Parietal lobe (tissue), 2 donors: ENCODE results near the gene TMEM97.

DNA sequence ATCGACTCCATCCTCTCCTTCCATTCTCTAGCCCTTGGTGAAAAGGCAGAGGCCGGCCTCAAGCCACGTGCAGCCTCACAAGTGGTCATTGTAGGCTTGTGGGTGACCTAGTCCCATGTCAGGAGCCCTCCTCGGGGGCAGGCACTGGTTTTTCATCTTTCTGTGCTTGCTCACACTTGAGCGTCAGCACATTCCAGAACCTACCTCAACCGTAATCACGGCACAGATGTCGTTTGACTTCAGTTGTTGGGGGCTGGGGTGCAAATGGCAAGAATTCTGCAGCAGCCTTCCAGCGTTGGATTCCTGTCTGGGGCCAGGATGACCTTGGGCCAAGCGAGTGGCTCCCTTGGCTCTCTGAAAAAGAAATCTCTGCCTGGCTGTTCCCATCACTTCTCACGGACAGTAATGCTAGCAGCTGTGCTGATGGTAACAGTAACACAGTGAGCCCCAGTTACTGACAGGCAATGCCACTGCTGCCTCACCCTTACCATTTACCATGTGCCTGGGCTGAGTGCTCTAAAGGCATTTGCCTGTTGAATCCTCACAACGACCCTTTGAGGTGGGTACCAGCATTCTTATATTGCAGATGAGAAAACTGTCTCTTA lies 46.4 kb downstream of the KSR1 start:
- RAMPAGE, long total RNA: no peak

- RAMPAGE, long total RNA: no peak
Measured at GRCh38 chr17:27805279-27805956, 5.1 kb upstream of the NOS2 start.

- RAMPAGE, long total RNA: no peak
Measured at GRCh38 chr17:28030223-28030770, 12.2 kb upstream of the NLK start.

GRCh38 chr17:28233679-28234570 lies 85.1 kb upstream of the TMEM97 start:
- RAMPAGE, long total RNA: no peak

DNA sequence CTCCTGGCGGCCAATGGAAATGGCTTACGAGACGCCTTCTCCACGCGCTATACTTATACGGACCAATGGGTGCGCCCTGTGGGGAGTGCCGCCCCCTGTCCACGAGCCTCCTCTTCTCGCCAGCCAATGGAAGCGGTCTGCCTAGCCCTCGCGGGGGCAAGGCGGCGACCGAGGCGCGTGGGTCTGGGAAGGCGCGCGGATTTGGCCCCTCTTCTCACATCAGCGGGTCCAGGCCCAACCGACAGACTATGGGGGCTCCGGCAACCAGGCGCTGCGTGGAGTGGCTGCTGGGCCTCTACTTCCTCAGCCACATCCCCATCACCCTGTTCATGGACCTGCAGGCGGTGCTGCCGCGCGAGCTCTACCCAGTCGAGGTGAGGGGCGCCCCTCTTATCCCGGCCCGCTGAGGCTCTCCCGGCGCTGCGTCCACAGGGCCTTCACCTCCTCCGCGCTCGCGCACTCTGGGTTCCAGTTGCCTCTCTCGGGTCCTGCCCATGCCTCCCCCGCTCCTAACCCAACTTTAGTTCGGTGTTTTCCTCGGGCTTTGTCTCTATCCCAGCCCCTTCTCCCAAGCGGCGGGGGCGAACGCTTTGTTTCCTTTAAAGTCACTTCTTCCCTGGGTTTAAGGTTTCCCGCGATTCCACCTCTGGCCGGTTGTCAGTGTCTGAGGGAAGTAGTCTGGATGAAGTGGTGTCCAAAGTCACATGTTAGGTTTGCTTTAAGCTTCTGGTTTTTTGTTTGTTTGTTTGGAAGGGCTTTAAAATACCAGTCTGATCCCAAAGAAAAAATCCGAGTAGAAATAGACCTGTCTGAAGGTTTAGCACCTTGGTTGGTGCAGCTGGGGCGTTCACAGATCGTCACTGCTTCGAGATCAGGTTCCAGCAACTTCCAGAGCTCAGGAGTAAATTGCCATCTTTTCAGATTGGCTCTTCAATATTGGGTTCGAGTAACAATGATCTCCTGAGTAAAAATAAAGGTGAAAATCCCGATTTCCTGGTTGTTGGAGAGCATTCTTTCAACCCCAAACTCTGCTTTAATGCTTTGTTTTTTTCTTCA lies at the start of gene TMEM97:
TMEM97 (plus strand) TSS at position 209 of the 1,056 bp plus-strand sequence.
- RAMPAGE, long total RNA: start-site peak on the plus strand centred at position 184 of the sequence, 67 bp wide, 99 and 160 reads in 2 replicates

- RAMPAGE, long total RNA: no peak
Measured at GRCh38 chr17:28397335-28398008, 8.5 kb downstream of the SLC46A1 start.

DNA sequence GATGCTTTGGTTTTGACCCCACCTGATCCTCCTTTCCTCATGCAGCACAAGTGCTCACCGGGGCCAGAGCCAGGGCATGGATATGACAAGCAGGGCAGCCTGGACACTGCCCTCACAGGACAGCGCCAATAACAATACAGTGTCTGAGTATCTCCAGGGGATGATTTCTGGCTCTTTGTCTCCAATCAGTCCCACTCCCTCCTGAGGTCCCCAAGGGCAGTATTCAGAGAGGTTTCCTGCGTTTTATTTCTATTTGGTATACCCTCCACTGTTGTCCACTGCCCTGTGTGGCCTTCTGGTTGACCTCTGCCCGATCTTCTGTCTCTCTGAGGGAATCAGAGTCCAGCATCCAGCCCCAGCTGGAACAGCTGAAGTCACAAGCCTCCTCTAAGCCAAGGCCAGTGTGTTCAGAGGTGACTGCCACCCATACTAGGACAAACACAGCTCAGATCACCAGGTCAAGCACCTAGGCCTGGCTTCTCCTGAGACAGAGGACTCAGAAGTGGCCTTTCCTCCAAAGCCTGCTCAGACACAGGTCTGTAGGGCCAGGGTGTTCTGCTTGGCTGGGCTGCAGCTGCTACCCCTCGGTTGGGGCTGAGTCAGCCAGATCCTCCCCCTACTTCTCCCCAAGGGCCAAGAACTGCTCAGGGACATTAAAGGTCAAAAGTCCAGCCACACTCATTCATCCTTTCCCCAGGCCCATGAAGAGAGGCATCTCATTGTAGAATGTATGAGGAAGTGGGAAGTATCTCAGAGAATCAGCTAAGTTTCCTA lies 7.8 kb downstream of the SLC46A1 start:
- RAMPAGE, long total RNA: no peak

DNA sequence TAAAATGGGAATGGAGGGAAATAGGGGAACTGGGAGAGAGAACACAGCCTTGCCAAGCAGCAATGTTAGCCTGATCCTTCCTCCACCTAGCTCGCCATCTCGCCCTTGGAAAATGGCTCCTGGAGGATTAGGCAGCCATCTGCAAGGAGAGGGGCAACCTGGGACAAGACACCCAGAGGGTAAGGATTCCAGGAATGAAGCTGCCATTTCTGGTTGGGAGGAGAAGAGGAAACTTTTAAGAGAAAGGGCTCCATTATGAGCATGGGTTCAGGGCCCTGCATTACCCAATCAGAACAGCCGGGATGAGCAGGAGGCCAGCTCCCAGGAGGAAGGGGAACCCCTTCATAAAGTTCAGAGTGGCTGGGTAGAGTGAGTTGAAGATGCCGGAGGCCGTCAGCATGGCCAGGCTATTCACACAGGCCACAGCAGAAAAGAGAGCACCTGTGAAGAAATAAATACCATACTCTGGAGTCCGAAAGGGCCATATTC lies 5.6 kb downstream of the SLC46A1 start:
- RAMPAGE, long total RNA: no peak

DNA sequence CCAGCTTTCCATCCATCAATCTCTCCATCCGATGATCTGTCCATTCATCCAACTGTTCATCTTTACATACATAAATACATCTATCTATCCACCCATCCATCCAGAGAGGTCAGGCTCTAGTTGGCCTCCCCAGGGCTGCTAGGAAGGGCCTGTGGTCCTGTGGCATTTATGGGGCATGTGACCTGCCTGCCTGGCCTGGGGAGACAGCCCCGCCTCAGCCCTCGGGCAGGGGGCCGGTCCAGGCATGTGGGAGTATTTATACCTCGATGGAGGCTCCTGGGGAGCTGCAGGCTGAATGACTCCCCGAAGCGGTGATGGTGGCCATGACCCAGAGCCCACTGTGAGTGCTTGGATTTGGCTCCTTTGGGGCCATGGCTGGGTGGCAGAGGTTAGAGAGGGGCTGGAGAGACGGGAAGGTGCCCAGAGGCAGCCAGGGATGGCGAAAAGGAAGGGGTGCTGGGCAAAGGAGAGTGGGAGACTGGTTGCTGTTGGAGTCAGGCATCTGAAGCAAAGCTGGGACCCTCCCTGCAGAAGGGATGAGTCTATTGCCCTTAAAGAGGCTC lies 7.4 kb downstream of the FOXN1 start:
- RAMPAGE, long total RNA: no peak

- RAMPAGE, long total RNA: no peak
Measured at GRCh38 chr17:28527893-28528373, 21.8 kb downstream of the FOXN1 start.

- RAMPAGE, long total RNA: no peak
Measured at GRCh38 chr17:28673761-28674142, 11.7 kb downstream of the SUPT6H start.

DNA sequence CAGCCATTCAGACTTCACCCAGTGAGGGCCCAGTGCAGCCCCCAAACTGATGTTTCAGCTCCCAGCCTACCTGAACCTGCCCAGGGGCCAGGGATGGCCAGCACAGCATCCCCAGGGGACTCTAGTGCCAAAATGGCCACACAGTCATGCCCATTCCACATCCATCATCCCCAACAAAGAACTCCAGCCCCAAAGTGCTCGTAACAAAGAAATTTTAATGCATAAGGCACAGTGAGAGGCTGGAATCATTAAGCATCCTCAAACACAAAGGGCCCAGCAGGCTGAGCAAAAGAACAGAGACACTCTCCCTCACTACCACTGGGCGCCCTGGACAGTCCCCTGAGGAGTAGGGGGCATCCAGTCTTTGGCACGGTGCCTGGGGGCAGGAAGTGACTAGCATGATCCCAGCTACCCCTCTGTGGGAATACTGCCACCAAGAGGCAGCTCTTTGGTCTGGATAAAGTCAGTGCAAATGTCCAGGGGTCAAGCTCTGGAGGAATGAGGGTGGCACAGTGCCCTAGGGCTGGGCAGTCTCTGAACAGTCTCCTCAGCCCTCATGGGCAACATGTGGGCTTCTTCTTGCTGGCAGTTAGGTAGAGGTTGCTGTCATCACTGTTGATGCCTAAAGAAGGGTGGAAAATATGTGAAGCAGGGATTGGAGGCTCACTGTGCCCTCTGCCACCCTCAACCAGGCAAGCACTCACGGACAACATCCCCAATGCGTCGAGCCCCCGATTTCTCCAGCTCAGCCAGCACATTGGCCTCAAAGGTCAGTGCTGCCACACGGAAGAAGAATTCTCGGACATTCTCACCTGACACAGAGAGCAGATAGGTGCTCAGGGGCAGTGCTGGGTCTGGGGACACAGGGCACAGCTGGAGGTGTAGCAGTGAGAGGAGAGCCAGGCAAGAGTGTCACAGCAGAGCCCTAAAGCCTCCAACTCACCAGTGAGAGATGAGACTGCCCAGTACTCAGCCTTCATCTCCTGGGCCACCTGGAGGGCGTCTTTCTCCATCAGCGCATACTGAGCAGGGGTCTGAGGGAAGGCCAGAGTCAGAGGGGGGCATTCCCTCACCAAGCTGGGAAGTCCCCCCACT lies 2.7 kb upstream of the PROCA1 start:
- RAMPAGE, long total RNA: no peak

DNA sequence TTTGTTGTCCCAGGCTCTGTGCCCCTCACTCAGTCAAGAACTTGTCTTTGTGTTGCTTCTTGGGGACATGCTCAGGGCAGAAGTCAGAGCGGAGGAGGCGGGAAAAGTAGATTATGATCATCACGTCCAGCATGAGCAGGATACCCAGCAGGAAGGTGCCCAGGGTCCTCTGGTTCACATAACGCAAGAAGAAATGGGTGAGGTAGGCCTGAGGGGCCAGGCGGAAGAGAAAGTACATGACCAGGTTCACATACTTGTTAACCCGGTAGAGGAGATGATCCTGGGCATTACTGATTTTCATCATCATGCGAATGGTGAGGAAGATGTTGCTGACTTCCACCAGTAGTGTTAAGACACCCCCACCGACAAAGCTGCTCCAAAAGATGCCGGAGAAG lies 1.6 kb downstream of the TLCD1 start:
- RAMPAGE, long total RNA: no peak

GRCh38 chr17:28918826-28919527 lies 16.1 kb upstream of the DHRS13 start:
- RAMPAGE, long total RNA: no peak

GRCh38 chr17:29054216-29054875 lies 11.4 kb downstream of the PIPOX start:
- RAMPAGE, long total RNA: no peak

DNA sequence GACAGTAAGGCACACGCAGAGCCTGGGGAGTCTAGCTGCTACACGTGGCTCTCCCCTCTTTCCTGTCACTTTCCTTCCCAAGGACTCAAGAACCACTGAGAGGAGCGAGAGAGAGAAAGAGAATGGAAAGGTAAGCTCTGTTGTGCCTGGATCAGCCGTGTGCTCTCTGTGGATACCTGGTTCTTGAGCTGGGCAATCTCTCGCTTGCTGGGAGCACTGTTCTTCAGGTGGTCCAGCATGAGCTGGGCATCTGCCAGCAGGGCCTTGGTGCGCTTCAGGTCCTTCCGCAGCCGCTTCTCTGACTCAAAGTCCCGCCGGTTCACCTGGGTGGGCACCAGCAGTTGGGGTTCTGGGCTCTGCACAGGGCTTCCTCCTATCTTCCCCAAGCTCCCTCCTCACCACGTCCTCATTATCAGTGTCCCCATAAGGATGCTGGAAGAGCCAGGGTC lies 49.8 kb downstream of the PIPOX start:
- RAMPAGE, long total RNA: no peak

DNA sequence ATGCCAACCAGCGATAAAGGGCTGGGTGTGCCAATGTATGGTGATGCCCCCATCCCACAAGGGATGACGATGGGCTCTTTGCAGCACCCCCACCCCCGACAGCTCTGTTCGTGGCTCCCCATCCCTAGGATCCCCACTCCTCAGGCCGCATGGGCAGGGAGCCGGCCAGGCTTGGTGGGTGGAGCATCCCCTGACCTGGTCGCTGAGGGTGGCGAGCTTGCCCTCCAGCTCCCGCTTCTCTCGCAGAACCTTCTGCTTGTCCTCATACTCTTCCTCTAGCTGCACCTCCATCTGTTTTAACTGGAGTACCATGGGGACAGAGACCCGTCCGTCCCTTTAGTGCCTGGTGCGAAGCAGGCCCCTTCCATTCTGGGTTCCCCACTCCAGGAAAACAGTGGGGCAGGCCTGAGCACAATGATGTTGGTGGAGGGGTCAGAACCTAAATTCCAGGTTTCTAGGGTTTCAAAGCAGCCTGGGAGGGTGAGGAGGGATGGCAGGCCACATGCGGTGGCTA lies 50.2 kb downstream of the PIPOX start:
- RAMPAGE, long total RNA: no peak

DNA sequence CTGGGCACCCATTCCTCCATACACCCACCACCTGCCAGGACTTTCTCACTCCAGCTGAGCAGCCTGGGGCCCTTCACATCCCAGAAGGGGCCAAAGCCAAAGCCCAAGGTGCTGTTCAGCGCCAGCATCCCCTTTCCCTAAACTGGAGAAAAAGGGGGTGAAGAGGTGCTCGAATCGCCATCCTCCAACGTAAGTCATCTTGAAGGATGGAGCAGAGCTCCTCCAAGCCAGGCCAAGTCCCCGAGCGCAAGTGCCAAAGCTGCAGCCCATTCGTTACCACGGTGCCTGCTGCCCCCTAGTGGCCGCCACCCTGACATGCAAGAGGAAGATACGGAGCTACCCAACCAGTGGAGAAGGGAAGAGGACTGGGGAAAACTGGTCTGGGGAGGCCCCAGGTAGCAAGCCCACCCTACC lies 63.2 kb downstream of the MYO18A start:
- RAMPAGE, long total RNA: no peak

DNA sequence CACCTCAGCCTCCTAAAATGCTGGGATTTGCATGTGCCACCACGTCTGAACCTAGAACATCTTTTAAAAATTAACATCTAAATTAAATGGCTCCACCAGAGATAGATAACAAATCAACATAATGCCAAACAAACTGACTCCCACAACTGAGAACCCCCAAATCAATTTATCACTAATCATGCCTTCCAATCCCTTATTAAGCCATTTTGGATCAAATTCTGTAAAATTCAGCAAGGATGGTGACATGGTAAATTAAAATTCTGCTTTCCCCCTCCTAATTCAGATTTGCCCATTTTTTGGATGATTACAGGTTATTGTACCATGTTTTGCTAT lies 16.7 kb downstream of the NUFIP2 start:
- RAMPAGE, long total RNA: no peak

DNA sequence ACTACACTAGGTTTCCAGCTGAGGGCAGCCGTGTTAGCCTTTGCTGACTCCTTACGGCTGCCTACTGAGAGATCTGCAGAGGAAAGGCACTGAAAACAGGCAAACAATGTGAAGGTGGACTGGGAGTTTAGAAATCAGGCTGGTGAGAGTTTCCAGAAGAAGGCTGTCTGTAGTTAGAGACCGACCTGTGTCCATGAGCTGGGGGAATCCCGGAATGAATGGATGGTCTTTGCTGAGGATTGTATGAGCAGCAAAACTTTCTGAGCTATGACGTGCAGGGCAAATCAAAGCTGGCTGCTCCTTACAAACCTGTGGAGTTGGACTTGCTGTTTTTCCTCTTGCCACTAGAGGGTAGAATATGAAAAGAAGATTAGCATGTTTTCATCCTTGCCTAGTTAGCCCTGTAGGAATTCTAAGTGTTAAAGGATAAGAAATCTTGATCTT lies 20.2 kb upstream of the TAOK1 start:
- RAMPAGE, long total RNA: no peak